Caco-2 (cell line): ENCODE measurements around a stretch of chr13.

GRCh38 chr13:21214277-21214688 lies 37.8 kb downstream of the MRPL57 start:
- PRO-cap: no peak
- RRBS: no CpG with 5 or more reads among the region's 7 CpGs

GRCh38 chr13:21429824-21430414 lies 29.2 kb downstream of the ZDHHC20 start:
- PRO-cap: no peak
- RRBS: no CpG with 5 or more reads among the region's 2 CpGs

DNA sequence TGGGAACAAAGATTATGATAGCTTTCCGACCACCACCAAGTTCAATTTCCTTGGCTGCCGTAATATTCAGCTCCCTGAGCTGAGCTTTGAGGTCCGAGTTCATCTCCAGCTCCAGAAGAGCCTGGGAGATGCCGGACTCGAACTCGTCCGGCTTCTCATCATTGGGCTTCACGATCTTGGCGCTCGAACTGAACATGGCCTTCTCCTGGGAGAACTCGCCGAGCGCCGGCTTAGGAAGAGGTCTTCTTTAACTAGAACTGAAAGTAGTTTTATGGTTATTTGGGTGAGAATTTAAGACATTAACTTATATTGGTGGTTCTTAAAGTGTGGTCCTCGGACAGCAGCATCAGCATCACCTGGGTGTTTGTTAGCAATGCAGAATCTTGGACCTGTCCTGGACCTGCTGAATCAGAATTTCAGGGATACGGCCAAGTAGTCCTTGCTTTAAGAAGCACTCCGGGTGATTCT lies 24.9 kb upstream of the MICU2 start:
- PRO-cap: no peak
- RRBS: no CpG with 5 or more reads among the region's 17 CpGs

- PRO-cap: unidirectional peak, minus-strand start at chr13:22745280
- RRBS: 31% methylated on average over 6 of the region's 10 CpGs
Observed at GRCh38 chr13:22745154-22745437, 435.7 kb upstream of the SGCG start.

DNA sequence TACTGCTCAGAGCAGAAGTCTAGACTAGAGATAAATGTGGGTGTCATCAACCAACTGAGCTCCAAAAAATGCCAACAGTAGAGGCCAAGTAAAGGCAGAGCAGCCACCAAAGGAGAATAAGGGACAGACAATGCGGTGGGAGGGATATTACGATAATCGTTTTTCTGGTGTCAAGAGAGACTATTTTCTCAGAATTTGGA lies 109.4 kb downstream of the SGCG start:
- PRO-cap: no peak
- RRBS: no CpG with 5 or more reads among the region's 3 CpGs

DNA sequence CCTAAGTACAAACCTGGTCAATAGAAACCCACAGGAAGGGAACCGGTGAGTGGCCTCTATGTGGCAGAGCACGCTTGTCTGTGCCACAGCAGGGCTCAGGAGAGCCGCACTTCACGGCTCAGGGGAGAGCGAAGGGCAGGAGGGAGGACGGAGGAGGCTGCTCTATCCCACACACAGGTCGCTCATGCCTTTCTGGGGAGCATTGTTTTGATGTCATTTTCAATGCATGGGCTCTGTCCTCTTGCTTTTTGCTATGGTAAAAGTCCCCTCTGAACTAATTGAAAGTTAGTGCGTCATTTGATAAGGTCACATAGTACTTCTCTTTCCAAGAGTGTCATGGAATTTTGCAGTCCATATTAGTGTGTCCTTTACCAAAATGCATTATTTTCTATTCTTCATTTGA lies 57.3 kb downstream of the TNFRSF19 start:
- PRO-cap: no peak
- RRBS: no CpG with 5 or more reads among the region's 8 CpGs

DNA sequence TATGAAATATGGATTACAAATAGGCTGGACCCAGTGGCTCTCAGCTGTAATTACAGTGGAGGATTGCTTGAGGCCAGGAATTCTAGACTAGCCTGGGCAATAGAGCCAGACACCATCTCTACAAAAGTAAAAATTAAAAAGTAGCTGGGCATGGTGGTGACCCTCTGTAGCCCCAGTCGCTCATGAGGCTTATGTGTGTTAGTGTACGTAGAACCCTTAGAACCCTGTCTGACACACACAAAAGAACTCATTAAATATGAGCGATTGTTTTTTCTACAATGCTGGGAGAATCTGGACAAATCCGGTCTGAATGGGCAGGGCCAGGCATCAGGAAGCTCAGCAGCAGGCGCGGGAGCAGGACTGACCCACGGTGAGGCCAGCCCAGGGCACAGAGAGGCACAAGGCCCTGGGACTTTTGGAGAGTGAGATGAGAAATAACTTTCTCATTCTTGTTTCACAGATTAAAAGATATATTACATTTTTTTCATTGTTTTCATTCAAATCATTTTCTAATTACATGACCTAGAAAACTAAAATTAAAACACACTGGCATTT lies 132.9 kb downstream of the TNFRSF19 start:
- PRO-cap: no peak
- RRBS: no CpG with 5 or more reads among the region's 7 CpGs

DNA sequence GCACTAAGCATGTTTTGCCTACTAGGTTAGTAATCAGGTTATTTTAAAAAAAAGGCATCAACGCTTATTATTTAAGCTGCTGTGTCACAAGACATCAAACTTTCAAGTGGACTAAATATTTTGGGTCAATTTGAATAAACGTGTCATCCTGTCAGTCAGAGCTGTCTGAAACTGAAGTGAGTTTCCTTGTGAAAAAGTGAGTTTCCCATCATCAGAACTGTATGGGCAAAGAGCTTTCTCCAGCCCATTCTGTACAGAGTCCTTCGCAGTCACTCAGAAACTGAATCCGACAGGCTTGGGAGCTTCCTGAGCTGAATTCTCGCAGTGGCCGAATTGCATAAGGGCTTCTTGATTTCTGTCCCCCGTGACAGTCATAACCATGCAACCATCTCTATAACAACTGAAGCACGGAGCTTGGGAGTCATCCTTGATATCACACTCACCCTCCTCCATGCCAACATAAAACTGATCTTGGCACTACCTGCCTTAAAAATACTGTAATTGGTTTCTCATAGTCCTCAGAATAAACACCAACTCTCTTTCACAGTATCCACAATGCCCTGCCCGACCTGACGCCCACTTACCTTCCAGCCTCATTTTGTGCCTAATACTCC lies 139.8 kb downstream of the MIPEP start:
- PRO-cap: no peak
- RRBS: no CpG with 5 or more reads among the region's 10 CpGs

DNA sequence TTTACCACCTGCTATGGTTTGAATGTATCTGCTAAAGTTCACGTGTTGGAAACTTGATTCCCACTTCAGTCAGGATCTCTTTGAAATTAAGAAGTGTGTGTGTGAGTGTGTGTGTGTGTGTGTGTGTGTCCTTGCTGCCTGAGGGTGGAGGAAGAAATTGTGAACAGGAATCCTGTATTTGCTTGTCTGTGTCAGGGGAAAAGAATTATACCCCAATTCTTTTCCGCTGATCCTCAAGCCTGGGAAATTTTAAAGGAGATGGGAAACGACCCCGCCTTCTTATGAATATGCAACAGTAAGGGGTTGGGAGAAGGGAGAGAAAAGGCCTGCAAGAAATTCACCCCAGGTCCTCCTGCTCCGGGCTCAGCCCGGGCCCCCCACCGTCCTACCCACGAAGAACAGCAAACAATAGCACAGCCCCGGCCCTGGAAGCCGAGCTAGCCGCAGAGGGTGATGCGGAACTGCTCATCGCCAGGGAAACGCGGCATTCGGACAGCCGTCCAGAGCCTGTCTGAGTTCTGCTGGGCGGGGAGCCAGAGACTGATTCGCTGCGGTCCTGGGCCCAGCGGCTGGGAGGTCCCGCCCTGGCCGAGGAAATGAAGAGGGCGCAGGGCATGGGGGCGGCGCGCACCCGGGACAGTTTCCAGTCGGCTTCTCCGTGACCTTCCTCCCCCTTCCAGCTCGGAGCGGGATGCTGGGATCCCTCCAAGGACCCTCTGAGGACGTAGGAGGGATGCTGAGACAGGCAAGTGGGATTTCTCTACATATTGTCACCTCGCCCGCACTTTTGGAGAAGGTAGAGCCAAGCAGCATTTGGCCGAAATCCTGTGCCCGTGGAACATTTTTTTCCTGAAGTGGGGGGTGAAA lies 90.2 kb upstream of the MIPEP start:
- PRO-cap: bidirectional peak, plus-strand start at position 503 of the sequence, minus-strand start at position 513 of the sequence
- RRBS: 1% methylated on average over 4 of the region's 37 CpGs

DNA sequence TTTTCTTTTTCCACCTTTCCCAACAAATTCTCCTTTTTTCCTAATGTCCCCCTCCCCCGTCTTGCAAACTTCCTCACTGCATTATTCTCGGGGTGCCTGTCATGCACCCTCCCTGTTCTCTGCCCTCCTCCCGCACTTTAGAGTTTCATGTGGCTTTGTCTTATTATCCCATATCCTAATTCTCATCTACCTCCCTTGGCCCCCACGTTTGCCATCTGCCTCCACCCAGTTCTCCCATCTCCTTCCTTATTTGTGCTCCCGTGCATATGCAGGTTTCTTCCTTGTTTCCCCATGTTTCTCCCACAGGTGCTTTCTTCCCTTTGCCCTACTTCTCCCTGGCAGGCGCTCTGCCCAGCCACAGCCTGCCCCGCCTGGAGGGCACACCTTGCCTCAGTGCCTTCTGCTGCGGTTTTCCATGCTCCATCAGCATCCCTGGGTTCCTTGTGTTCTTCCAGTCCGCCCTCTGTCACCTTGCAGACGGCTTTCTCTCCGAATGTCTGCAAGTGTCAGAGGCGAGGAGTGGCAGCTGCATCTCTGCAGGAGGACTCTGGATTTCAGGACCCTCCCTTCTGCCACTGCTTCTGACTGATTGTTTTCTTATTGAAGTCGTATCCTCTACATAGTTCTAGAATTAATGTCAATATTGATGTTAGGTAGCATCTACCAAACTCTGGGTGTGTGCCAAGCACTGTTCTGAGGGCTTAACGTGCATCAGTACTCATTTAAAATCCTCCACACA lies 1.6 kb downstream of the SPATA13 start:
- PRO-cap: no peak
- RRBS: no CpG with 5 or more reads among the region's 14 CpGs

DNA sequence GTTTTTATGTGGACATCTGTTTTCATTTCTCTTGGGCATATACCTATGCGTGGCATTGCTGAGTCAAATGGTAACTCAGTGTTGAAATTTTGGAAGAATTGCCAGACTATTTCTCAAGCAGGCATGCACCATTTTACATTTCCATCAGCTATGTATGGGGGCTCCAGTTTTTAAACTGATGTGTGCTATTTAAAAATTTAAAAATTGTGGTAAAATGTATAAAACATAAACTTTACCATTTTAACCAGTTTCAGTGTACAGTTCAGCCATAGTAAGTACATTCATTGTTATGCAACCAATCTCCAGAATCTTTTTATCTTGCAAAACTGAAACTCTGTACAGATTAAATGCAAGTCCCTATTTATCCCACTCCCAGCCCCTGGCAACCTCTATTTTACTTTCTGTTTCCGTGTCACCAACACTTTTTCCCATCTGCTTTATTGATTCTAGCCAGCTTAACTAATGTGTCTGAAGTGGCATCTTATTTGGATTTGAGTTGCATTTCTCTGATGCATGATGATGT lies 18.8 kb downstream of the SPATA13 start:
- PRO-cap: no peak
- RRBS: no CpG with 5 or more reads among the region's 2 CpGs

DNA sequence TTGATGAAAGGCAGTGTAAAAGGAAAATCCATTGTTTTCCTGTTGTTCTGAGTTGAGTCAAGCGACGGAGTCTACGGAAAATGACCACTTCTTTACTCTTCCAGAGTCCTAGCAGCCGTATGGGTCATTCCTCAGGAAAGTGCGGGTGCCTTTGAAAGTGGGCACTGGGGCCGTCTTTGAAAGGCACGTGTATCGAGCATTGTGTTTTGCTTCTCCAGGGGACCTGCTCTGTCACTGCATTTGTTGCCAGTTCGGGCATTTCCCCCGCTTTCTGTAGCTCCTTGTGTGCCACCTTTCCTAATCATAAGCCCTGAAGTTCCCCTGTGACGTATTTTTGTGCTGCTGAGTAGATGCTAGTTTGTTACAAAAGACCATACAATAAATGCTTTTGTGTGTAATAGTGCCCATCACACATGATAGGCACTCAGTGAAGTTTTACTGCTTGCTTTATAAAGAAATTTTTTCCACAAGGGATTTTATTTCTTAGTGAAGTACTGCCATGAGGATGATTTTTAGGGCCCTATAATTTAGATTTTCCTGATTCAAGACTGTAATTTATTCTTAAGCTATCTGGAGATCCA lies 24.4 kb downstream of the SPATA13 start:
- PRO-cap: no peak
- RRBS: no CpG with 5 or more reads among the region's 11 CpGs

GRCh38 chr13:24186956-24187546 lies 26.5 kb downstream of the SPATA13 start:
- PRO-cap: no peak
- RRBS: no CpG with 5 or more reads among the region's 6 CpGs

DNA sequence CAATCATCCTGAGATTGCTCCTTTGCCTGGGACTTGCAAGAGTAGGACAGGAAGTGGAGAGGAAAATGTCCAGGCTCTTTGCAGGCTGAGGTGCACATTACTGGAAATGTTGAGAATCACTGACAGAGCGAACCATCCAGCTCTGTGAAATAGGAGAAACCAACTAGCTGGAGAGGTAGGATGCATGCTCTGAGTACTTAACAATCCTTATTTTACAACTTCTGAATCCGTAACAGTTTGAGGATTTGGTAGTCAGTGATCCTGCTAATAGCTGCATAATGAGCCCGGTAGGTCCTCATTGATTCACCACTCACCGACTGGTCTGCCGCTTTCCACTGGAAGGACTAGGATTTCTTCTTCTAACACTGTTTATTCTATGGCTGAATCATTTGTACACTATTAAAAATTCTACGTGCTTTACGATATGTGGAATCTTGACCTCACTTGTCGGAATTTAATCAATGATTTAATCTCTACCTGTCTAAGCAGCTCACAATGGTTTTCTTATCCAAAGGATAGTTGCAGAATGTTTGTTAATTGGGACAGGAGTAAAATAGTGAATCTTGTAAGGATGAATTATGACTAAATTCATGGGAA lies 33.9 kb downstream of the SPATA13 start:
- PRO-cap: no peak
- RRBS: no CpG with 5 or more reads among the region's 8 CpGs

GRCh38 chr13:24225842-24226350 lies 65.4 kb downstream of the SPATA13 start:
- PRO-cap: unidirectional peak, minus-strand start at chr13:24226047
- RRBS: no CpG with 5 or more reads among the region's 10 CpGs

DNA sequence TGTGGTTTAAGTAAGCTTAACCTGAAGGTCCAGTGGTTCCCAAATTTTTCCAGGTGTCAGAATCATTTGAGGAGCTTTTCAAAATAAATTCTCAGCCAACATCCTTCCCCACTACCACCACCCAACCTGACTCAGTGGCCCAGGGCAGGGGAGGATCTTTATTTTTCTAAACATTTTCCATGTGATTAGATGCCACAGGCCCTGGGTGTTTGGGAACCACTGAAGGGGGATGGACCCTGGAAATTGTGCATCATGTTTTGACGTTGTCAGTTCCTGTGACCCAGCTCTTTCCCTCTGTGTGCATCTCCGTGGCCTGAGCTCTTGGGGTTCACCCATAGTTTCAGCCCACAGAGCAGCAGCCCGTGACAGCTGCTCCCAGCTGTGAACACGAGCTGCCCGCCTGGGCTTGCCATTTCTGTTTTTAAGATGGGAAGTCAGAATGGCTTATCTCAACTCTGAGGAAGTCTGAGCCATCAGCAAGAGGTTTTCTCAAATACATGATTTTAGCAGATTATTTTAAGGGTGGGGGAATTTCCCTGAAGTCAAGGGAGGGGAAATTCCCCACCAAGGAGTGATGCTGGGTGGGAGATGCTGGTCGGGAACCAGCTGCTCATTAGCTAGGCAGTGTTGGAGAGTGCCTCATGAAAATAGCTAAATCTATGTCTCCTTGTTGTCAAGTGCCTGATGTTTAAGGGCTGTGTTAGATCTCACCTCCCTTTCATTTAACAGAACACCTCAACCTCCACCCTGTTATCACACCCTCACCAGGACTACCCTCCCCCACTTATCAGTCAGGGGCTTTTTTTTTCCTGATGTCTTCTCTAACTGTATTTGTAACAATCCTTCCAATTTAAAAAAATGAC lies 34.9 kb upstream of the C1QTNF9 start:
- PRO-cap: no peak
- RRBS: no CpG with 5 or more reads among the region's 6 CpGs

DNA sequence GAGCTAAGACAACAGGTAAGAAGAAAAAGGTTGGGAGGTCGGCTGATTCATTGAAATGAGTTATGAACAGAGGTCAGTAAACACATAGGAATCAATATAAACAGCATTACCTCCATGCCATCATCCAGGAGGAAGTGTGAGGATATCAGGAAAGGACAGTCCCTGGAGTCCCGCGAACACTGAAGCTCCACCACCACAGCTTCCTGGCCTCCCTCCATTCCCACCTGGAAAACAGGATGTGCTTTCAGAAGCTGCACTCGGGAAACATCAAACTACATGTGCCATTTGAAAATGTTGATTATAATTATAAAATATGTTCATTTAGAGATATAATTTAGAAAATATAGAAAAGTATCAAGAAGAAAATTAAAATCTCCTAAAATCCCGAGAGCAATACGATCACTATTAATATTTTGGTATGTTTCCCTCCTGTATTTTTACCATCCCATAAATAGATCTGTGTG lies 14.5 kb downstream of the PARP4 start:
- PRO-cap: no peak
- RRBS: no CpG with 5 or more reads among the region's 6 CpGs

DNA sequence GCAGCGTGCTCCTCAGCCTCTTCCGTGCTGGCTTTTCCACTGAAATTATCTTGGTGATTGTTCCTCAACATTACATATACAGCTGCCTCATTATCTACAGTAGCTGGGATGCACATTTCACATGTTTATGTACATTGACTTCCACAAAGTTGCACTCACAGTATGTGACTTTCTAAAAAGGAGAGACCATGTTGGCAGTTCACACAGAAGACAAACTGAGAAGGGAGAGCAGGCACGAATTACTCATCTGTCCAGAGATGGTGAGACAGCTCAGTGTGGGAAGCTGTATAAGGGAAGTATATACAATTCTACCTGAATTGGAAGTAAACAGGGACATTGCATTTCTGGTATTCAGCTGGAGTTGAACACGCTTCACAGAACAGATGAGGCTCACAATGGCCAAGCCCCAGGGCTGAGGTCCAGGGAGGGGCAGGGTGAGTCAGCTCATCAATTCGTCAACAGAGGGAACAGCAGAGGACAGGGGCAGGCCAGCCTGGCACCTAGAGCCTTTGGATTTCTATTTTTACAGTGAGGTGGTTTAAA lies 10.0 kb downstream of the PARP4 start:
- PRO-cap: no peak
- RRBS: no CpG with 5 or more reads among the region's 5 CpGs

- PRO-cap: no peak
- RRBS: 88% methylated on average over 7 of the region's 22 CpGs
Observed at GRCh38 chr13:24627066-24627570, 53.1 kb upstream of the ATP12A start.

DNA sequence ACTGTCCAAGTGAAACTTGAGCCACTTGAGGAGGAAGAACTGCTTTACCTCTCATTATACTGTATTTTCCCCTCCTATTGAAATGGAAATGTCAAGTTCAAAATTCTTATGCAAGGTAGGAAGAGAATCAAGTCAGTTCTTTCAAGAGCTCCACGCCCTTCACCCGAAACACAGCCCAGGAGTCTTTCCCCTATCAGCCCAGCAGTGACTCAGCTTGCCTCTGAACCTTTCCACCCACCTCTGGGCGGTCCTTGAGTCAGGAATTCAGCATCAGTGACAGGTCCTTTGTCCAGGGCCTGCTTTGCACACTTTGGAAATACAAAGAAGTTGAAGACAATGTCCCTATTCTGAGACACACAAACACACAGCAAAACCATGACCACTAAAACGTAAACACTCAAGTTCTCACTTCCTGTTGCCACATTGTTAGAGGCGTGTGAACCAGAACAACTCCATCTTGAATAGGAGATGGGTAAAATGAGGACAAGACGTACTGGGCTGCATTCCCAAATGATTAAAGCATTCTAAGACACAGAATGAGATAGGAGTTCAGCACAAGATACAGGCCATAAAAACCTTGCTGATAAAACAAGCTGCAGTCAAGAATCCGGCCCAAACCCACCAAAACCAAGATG lies 49.4 kb upstream of the ATP12A start:
- PRO-cap: no peak
- RRBS: no CpG with 5 or more reads among the region's 7 CpGs